HT-29 (cell line): ENCODE results near the genes FEM1B, NOX5, GLCE and PAQR5.

DNA sequence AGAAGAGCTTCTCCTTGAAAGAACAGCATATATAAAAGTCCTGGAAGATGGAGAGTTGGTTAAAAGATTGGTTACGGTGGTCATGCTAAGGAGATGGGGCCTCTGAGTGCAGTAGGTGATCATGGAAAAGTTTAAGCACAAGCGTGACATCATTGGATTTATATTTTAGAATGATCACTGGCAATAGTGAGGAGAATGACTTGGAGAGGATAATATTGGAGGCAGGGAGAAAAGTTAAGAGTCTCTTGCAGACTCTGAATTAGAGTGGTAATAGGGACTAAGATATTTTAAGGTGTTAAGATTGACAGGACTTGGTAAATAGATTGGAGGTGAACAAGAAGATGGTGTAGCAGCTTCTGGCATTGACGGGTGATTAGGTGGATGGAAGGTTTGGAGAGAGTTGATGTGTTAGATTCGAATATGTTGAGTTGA is 19.6 kb downstream of the PIAS1 start:
- RAMPAGE, long total RNA = no peak

DNA sequence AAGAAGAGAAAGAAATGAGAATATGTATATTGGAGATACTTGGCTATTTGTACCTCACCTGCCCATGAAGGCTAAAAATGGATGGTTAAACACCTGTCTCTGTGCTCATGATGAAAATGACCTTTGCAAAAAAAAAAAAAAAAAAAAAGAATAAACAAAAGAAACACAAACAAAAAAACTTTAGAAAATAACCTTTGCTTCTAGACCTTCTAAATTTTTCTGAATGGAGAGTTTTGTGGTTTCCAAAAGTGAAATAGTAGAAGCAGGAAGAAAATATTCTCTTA is 52.1 kb downstream of the PIAS1 start:
- RAMPAGE, long total RNA = no peak

DNA sequence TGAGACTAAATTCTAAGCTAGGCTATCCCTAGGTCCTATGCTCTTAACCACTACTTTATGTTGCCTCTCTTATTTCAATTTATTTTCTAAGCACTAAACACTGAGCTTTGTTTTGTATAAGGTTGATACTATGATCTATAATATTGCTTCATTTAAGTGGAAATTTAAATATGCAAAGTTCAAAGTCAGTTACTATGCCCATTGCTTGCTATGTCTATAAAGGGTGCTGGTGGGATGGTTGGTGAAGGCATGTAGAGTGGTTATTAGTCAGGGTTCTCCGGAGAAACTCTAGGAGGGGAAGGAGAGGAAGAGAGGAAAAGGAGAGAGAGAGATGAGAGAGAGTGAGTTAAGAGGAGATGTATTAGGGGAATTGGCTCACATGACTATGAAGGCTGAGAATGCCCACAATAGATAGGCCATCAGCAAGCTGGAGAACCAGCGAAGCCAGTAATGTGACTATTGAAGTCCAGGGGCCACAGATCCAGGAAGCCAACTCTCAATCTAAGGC is 42.9 kb downstream of the CALML4 start:
- RAMPAGE, long total RNA = no peak

GRCh38 chr15:68277726-68278786 is at the start of gene FEM1B:
Gene FEM1B (plus strand): TSS chr15:68277745.
- RAMPAGE, long total RNA = no peak

- RAMPAGE, long total RNA = no peak
Measured at GRCh38 chr15:68775220-68775942, 45.3 kb downstream of the ANP32A start.

DNA sequence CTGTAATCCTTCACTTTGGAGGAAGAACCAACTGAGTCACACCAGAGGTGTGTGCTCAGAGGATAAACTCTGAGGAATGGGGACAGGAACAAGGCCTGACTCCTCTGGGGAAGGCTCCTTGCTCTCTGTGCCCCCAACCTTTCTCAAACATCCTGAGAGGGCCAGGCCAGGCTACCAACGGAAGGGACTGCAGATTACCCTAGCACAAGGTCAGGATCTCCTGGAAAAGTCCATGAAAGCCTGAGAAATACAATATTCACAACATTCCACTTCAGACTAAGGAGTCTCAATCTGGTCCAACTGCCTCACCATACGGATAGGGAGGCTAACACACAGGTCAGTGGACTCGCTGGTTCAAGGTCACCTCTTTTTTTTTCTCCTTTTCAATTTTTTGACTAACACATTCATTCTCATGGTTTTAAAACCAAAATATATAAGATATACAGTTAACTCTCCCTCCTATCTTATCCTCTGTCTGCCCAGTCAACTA is 18.9 kb downstream of the ANP32A start:
- RAMPAGE, long total RNA = no peak

GRCh38 chr15:69014322-69014895 is at the start of gene NOX5:
Gene NOX5 (plus strand): TSS chr15:69014695.
- RAMPAGE, long total RNA = no peak

- RAMPAGE, long total RNA = no peak
Measured at GRCh38 chr15:69067268-69067617, 52.7 kb downstream of the NOX5 start.

DNA sequence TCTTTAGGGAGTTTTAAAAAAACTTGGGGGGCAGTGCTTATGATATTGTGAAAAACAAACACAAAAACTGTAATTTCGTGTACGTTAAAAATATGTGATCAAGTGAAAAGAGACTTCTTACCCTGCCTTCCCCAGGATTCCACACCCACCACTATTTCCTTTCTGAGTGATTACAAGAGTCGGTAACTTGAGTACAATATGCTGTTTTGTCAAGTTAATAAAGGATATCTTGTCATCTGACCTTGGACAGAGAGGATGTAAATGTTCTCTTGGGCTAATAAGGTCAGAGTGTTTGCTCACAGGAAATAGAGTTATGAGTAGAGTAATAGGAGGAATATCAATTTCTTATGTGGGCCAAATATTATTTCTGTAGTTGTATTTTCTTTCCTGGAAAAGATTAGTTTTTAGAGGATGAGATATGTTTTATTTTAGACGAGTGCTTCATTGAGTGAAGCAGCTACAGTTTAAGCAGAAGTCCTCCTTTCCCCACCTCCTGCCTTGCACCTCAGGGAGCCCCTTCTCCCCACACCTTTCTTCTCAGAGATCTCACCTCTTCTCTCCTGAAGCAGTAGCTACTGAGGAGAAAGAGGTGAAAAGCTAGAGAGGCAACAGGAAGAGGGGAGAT is 68.2 kb downstream of the NOX5 start:
- RAMPAGE, long total RNA = no peak

DNA sequence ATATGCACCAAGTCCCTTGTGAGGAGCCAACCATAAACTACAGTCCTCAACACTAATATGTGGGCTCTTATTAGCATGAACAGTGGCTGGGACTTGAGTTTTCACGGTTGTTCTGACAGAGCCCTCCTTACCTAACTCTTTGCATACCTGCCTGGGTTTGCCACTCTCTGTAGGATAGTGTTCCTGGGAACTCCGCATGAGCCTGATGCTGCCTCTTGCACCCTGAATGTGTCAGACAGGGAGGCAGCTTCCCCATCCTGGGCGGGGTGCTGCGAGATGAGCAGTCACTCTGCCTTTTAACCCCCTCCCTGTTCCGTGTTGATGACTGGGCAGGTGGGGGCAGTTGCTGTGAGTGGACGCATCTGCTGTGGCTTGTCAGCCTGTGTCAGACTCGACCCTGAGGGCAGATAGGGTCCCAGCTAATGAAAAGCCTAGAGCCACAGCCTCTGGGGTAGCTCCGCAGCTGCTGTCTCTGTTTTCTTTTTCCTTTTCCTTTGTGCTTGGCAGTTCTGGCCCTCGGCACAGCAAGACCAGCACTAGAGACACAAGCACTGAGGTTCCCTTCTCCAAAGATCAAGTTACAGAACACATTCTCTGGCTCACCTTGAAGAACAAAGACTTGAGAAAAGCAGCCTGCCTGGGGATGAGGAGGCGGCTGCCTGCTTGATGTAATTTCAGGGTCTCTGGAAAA is 43.1 kb upstream of the GLCE start:
- RAMPAGE, long total RNA = no peak

GRCh38 chr15:69159710-69161203 is at the start of gene GLCE:
Gene GLCE (plus strand): TSS chr15:69160635.
- RAMPAGE, long total RNA = no peak

GRCh38 chr15:69296473-69297267 is 2.0 kb upstream of the PAQR5 start:
- RAMPAGE, long total RNA = no peak

GRCh38 chr15:69298655-69299686 is at the start of gene PAQR5:
Gene PAQR5 (plus strand): TSS chr15:69298912.
- RAMPAGE, long total RNA = no peak

DNA sequence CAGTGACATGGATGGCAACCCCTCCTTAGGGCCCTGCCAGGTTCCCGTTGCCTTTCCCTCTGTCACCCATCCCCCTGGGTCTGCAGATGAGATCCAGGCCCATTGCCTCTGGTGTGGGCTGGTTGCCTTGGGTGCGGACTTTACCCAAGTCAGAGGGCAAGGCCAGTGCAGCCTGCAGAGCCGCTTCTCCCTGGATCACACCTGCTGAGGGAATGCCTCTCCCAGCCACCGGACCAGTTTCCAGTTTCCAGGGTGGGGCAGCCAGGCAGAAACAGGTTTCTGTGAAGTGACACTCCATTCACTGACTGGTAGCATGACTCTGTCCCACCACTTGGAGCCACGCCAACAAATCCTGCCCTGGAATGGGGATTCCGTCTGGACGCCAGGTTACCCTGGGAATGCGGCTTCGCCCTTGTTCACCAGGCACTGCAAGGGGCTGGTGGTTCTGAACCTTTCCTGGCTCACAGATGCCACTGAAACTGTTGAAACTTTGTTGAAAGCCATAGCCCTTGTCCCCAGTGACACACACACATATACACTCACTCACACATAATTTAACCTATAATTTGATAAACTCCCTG is 30.1 kb downstream of the PAQR5 start:
- RAMPAGE, long total RNA = no peak

- RAMPAGE, long total RNA = no peak
Measured at GRCh38 chr15:69358351-69358947, 55.7 kb upstream of the KIF23 start.

DNA sequence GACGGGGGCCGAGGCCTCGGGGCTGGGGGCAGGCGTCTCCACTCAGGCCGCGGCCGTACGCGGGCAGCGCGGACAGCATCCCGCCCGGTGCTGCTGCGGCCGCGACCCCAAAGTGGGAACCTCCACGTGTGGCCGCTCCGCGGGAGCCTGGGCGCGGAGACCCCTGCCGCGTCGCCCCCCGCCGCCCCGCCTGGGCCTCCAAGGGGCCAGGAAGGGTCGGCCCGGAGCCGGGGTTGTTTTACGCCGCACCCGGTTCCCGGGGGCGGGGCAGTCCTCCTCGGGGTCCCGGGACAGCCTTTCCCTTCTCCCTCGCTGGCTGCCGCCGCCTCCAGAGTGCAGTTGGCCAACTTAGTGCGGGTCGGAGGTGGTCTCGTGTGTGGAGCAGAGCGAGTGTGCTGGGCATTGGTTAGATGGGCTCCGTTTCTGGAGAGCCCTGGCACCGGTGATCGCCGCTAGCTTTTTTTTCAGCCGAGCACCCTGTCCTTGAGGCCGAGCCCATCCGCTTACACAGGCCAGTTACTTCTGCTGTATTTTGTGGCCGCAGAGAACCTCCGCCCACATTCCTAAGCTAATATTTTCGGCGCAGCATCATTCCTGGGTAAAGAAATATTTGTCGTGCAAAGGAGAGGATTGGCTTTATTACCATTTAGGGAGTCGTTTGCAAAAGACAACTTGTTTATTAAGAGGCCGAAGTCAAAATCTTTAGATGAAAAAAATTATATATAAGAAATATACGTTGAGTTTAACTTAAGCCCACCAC is 543 bp downstream of the KIF23 start:
- RAMPAGE, long total RNA = no peak

DNA sequence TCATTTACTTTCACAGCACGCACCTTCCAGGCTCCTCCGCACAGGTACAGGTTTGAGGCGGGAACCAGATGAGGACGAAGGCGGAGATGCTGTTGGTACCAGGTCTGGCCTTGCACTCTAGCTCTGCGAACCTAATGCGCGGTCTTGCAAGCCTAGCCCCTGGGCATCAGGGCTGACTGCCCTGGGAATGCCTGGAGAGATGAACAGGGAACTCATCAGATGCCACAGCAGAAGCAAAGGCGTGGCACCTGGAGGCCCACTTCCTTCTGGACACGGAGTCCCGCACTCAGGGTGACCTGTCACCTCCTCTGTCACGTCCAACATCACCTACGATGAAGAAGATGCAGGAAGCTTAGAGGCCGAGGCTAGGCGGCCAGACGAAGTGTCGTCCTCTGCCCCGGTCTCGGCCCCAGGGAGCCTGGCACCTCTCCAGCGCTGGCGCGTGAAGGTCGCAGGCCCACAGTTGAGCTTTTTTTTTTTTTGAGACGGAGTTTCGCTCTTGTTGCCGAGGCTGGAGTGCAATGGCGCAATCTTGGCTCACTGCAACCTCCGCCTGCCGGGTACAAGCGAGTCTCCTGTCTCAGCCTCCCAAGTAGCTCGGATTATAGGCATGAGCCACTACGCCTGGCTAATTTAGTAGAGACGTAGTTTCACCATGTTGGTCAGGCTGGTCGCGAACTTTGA is 9.5 kb downstream of the RPLP1 start:
- RAMPAGE, long total RNA = no peak

- RAMPAGE, long total RNA = no peak
Measured at GRCh38 chr15:69468151-69469354, 15.9 kb downstream of the RPLP1 start.

DNA sequence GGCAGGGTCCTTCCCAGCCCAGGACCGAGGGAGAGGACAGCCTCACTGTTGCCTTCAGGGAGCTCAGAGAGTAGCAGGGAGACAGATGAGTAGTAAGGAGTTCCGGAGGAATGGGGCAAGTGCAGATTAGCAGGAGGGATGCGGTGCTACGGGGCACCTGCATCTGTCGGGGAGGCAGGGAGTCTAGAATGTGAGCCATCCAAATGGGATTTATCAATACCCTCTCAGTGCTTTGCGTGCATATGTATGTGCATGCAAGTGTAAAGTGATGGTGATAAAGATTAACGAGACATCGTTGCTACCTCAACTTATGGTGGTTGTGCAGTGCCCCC is 35.5 kb downstream of the RPLP1 start:
- RAMPAGE, long total RNA = no peak

DNA sequence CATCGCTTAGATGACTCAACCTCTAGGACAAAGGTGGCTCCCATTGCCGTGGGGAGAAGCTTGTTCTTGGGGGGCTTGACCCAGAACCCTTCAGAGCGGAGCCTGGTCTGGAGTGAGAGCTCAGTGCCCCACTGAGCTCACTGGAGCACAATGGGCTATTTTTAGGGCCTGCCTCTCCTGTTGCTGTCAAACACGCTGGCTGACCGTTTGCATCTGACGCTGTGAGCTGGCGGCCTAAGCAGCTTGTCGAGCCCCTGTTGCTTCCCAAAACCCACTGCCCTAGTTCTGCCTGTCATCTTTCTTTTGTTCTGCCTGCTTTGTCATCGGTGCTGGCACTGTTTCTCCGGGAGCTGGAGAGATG is 47.2 kb downstream of the RPLP1 start:
- RAMPAGE, long total RNA = no peak